CD14-positive monocyte (primary cell): ENCODE results near the gene P2RX6.

GRCh38 chr22:20242701-20243186 is 25.4 kb downstream of the RTN4R start:
- CAGE, long polyA plus RNA, result no peak

DNA sequence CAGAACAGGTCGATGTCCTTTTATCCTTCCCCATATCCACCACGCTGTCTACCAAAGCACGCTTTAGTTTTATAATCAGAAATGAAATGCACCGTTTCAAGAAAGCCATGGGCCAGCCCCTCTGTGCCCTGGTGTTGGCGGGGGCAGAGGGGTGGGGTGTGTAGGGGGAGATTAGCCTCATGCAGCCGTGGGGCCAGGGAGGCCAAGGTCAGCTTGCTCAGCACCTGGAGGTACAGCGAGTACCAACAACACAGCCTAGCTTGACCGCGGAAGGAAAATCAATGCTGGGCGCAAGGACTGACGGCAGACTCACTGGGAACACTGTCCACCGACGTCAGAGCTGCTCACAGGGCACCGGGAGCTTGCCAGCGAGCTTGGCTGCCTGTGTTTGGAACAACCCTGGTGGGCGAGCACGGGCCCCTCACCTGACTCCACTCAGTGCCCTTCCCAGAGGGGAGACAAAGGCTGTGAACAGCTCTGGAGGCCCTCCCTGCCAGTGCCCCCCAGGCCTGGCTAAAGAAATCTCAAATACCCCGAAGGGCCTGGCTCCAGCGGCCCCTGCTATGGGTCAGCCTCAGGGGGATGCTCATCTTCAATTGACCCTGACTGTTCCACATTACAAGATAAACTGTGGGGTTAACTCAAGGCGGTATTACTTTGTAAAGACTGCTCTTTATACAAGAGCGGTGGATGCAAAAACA is 21.2 kb upstream of the RTN4R start:
- CAGE, long polyA plus RNA, result no peak

GRCh38 chr22:20299363-20300203 is 20.3 kb downstream of the DGCR6L start:
- CAGE, long polyA plus RNA, result no peak

DNA sequence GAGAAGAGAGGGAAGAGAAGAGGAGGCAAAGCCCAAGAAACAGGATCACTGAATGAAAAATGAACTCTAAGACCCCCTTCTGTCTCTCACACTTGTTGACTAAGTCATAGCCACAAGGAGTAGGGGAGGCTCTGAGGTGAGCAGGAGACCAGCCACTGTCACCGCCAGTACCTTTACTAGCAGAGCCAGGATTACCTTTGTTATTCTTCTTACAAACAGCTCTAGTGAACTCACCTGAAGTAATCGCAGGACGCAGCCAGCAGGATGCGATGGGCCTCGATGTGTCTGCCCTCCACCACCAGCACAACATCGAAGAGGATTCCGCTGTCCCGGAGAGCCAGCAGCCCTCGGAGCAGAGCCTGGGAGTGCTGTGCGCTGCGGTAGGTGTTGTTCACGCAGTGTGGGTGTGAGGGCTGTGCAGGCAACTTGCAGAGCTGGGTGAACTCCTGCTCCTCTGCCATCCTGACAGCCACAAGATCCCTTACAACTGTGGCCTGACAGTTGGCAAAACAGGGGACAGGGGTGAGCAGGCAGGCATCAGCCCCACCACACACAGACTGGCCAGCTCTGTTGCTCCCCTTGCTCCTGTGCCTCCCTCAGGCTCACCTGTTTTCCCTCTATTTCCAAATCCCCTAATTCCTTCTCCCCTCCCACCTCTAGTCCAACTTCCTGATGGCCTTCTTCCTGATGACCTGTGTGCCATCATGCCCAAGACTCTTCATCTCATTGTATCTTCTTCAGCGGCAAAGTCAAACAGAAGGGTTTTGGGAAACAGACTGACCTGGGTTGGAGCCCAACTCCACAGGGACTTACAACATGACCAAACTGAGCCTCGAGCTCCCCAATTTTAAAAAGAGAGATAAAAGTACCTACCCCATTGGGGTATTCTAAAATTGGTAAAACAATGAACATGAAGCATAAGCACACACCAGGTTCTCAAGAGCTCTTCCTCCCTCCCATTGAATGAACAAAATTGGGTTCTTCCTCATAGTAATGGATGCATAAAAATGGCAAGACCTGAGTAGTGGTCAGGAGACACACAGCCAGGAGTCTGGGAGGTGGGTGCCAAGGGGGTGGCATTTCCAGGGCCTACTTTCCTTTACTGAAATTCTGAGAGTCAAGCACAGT is 6.5 kb downstream of the KLHL22 start:
- CAGE, long polyA plus RNA, result no peak

GRCh38 chr22:20496299-20497223 is 966 bp upstream of the KLHL22 start:
- CAGE, long polyA plus RNA, result no peak

DNA sequence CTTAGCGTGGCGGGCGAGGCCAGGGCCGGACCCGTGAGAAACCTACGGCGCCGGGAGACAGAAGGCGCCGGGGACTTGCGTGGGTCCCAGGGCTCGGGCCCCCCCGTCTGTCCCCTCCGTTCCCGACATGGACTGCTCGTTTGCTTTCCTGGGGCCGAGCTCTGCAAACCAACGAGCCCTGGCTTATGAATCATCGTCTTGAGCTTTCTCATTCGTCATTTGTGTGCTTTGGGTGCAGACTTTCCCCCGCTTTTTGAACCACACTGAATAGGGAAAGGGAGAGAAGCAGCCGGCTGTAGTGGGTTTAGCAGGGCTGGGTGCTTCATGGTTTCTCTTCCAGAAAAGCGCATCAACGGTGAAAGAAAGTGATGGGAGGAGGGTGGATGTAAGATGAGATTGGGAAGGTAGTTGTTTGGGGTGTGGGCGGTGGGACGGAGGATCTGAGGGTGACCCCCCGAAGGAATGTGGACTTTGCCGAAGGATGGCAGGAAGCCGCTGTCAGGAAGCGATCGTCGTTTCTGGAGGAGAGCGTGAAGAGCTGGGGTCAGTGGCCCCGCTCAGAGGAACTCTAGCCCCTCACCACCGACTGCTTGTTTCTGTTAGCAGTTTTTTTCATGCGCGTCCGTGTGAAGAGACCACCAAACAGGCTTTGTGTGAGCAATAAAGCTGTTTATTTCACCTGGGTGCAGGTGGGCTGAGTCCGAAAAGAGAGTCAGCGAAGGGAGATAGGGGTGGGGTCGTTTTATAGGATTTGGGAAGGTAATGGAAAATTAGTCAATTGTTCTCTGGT is 577 bp downstream of the MED15 start:
- CAGE, long polyA plus RNA, result no peak

DNA sequence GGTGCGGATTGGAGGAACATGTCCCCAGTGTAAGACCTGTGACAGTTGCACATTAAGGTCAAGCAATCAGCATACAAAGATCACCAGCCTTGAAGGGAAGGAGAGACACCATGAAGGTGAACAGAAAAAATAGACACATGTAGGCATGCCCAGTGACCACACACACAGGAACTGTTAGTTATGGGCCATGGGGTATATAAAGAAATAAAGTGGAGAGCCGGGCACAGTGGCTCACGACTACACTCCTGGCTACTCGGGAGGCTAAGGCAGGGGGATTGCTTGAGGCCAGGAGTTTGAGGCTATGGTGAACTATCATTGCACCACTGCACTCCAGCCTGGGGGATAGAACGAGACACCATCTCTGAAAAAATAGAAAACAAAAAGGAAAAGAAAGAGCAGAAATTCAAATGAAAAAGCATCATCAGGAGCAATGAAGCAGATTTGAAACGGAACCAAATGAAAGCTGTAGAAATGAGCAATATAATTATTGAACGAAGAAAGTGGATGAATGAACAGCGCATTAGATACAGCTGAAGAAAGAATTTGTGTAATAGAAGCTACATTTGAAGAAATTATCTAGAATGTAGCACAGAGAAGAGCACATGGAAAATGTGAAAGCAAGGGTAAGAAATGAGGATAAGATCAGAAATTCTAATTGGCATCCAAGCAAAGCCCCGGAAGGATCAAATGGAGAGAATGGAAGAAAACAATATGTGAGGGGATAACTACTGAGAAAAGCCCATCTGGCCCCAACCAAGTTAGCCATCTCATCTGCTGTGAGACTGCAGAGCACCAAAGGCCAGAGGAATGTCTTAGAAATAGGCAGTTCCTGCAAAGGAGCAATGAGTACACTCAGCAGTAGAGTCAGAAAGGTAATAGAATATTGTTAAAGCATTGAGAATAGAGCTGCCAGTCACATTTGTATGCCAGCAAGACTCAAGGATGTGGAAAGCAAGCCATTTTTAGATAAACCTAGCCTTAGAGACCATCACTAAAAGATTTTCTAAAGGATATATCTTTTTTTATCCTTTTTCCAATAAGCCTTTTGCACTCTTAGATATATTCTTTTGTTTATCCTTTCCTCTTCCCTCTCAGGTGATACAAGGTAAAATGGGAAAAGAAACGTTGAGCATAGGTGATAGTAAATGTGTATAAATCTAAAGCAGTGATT is 51.8 kb downstream of the MED15 start:
- CAGE, long polyA plus RNA, result no peak

GRCh38 chr22:20634107-20634544 is 126.7 kb downstream of the MED15 start:
- CAGE, long polyA plus RNA, result no peak

- CAGE, long polyA plus RNA, result no peak
Observed at GRCh38 chr22:20657019-20657752, 116.7 kb upstream of the SERPIND1 start.

GRCh38 chr22:20703581-20703816 is 70.4 kb upstream of the SERPIND1 start:
- CAGE, long polyA plus RNA, result no peak

DNA sequence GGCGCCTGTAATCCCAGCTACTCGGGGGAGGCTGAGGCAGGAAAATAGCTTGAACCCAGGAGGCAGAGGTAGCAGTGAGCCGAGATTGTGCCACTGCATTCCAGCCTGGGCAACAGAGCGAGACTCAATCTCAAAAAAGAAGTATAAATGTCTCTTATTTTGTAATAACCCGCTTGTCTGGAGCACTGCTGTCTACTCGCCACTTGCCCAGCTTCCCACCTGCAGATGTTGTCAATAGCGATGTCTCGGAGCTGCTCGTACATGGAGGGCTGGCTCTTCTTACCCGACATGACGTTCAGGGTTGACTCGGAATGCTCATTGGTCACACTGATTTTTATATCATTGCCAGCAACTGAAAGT is 27.8 kb downstream of the SERPIND1 start:
- CAGE, long polyA plus RNA, result no peak

DNA sequence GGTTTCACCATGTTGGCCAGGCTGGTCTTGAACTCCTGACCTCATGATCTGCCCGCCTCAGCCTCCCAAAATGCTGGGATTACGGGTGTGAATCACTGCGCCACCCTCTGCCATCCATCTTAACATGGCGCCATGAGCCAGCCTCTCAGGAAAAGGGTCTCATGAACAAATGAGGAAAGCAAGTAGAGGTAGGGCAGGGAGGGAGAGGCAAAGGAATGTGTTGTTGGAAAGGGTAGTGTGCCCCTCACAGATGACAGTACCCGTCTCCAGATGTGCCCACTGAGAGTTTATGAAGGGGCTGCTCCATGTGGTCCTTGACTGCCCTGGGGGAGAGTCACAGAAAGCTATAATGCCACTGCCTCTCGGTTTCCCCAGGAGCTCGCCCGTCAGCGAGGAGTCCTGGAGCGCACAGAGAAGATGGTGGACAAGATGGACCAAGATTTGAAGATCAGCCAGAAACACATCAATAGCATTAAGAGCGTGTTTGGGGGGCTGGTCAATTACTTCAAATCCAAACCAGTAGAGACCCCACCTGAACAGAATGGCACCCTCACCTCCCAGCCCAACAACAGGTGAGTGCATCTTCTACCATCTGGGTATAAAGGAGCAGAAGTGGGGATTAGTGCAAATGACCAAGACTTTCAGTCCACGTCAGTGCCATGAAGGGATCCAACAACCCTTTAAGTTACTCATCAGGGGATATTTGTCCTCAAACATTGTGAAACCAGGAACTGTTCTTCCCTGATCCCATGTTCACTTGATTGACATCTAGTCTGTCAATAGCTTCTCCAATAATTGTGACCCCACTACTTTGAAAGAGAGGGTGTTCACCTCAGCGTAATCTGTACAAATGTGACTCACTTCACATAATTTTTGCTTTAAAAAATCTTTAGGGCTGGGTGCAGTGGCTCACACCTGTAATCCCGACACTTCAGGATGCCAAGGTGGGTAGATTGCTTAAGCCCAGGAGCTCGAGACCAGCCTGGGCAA is 11.4 kb downstream of the SNAP29 start:
- CAGE, long polyA plus RNA, result no peak

GRCh38 chr22:20989874-20990161 is 7.7 kb downstream of the LZTR1 start:
- CAGE, long polyA plus RNA, result no peak

DNA sequence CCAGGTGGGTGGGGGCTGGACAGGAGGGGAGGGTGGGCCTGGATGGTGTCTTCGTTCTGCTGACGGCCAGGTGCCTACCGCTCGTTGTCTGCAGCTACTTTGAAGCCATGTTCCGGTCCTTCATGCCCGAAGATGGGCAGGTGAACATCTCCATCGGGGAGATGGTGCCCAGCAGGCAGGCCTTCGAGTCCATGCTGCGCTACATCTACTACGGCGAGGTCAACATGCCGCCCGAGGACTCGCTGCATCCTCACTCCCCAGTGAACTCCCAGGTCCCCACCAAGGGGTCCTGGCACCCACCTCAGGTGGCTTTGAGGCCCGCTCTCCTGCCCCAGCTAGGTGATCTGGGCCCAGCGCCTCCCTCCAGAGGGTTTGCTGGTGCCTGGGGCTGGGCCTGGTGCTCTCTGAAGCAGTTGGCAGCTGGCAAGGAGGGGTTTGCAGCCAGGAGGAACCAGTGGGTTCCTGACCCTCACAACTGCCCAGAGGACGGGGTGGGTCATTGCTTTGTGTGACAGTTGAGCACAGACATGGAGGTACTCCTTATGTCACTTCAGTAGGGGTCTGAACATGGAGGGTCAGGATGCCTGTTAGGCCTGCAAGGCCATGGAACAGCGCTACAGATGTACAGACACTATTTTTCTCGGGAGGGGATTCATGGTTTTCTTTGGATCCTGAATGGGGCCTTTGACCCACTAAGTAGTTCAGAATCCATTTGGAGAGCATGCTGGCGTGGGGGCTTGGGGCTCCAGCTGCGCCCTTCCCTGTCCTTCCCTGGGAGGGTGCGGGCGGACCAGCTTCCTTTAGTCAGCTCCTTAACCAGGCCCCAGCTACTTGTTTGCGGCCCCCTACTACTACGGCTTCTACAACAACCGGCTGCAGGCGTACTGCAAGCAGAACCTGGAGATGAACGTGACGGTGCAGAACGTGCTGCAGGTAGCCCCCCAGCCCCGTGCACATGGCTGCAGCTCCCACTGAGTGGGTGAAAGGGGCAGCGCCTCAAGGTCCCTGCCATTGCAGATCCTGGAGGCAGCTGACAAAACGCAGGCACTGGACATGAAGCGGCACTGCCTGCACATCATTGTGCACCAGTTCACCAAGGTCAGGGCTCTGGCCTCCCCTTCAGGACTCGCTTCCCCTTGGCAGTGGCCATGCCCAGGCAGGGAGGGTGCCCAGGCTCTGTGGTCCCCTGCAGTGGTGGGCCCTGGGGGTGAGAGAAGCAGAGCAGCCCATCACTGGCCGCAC is 5.6 kb downstream of the THAP7 start:
- CAGE, long polyA plus RNA, result no peak

- CAGE, long polyA plus RNA, result no peak
Observed at GRCh38 chr22:21014513-21015713, at the start of gene P2RX6. Gene P2RX6, plus strand, starts transcription at chr22:21015165.

- CAGE, long polyA plus RNA, result no peak
Observed at GRCh38 chr22:21044881-21045435, 788 bp upstream of the LRRC74B start.

- CAGE, long polyA plus RNA, result no peak
Observed at GRCh38 chr22:21587688-21588654, 20.5 kb downstream of the UBE2L3 start.

DNA sequence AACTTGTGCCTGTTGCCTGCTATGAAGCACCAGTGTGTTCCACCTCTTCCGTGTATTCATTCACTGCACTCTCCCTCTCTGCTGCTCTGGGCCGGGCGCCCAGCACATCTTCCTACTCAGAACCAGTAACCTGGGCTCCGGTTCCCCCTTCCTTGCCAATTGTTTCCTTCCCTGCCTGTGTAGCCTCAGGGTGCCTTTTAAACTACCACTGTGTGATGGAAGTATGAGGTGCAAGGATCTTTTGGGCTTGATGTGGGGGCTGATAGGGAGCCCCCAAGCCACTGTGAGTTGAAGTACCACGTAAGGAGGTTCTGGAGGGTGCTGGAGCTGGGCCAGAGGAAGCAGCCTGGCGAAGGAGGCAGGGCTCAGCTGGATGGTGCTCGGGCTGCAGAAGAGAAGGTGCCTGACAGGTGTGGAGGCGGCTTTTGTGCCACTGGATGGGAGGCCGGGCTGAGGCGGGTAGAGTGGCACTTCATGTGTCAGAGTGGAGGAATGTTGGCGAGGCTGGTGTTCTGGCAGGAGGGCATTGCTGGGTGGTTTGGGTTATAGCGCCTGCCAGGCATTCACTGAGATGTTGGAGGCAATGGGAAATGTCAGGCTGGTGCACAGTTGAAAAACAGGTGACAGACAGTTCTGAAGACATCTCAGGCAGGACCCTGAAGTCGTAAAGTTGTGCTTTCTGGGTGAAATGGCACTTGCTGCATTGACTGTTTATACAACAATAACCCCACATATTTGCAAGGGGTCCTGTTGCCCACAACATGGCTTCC is 24.1 kb downstream of the UBE2L3 start:
- CAGE, long polyA plus RNA, result no peak

DNA sequence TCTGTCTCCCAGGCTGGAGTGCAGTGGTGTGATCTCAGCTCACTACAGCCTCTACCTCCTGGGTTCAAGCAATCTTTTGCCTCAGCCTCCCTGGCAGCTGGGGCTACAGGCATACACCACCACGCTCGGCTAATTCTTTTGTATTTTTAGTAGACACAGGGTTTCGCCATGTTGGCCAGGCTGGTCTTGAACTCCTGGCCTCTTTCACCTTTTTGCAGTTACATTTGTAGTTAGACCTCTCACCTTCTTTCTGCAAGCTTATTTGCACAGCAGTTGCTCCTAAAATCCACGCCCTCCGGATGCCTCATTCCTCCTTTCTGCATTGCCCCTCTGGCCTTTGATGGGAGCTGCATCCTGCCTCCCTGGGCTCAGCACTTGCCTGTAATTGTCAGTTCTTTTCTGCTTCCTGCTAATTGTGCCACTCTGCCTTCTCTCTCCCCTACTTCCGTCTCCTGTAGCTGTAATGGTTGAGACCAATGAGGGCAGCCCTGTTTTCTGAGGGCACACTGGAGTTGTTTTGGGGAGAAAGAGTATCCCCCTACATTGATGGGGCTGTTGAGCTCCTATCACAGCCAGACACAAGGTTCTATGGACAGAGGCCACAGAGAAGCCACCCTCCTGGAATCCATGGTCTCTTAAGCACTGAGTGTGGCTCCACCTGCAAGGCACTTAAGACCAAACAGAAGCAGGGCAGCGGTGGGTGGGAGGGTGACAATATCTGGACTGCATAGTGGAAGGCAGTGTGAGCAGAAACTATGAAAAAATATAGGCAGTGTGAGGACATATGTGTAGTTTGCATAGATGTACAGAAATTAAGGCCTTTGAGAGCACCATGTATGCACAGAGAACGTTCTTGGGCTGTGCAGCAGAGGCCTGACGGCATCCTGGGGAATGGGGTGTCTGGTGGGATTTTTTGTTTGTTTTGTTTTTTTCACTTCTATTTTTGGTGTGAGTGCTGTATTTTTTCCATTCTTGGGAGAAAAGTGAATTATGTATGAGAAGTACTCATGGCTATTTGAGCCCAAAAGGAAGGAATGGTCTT is 30.6 kb downstream of the YDJC start:
- CAGE, long polyA plus RNA, result no peak

DNA sequence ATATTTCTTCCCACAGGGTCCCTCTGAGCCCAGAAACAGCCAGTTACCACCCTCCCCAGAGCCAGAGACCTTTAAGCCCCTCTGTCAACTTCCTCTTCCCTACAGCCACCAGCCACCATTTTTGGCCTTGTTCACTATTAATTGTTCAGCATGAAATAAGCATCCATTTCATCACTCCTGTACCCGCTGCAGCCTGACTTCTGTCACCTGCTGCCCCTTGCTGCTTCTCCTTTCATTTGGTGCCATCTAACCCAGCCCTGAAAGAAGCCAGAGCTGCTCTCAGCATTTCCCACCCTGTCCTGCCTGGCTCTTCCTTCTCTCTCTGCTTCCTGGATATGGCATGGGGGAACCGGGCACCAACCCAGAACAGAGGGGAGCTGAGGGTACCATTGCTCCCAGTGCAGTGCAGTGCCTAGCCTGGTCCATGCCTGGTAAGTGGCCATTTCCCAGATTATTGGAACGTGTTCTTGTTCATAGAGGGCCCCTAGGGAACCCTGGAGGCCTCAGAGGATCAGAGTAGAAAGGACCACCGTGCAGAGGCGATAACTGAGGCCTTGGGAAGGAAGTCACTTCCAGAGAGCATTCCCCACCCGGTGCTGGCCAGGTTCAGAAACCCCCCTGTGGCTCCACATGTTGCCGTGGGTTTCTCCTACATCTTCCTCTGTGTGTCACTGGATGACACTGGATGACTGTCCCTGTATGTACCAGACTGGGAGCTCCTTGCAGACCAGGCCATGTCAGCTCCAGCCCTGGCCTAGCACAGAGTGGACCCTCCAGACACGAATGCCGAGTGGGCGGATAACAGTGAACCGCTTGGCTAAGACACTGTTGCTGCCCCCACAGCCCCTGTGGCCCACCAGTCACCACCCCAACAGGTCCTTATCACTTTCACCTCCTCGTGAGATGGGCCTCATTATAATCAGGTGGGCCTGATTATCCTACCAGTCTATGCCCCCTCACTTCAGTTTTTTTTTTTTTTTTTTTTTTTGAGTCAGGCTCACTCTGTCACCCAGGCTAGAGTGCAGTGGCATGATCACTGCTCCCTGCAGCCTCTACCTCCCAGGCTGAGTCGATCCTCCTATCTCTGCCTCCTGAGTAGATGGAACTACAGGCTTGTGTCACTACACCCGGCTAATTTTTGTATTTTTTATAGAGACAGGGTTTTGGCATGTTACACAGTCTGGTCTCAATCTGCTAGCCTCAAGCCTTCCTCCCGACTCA is 4.6 kb downstream of the YDJC start:
- CAGE, long polyA plus RNA, result no peak